Mesenchymal stem cell of Wharton's jelly (primary cell): Measurements from ENCODE around the gene SLAMF6.

GRCh38 chr1:160432217-160432984 is 32.0 kb downstream of the VANGL2 start:
- CAGE, long polyA plus RNA = no peak

GRCh38 chr1:160444037-160444409 is 43.7 kb downstream of the VANGL2 start:
- CAGE, long polyA plus RNA = no peak

DNA sequence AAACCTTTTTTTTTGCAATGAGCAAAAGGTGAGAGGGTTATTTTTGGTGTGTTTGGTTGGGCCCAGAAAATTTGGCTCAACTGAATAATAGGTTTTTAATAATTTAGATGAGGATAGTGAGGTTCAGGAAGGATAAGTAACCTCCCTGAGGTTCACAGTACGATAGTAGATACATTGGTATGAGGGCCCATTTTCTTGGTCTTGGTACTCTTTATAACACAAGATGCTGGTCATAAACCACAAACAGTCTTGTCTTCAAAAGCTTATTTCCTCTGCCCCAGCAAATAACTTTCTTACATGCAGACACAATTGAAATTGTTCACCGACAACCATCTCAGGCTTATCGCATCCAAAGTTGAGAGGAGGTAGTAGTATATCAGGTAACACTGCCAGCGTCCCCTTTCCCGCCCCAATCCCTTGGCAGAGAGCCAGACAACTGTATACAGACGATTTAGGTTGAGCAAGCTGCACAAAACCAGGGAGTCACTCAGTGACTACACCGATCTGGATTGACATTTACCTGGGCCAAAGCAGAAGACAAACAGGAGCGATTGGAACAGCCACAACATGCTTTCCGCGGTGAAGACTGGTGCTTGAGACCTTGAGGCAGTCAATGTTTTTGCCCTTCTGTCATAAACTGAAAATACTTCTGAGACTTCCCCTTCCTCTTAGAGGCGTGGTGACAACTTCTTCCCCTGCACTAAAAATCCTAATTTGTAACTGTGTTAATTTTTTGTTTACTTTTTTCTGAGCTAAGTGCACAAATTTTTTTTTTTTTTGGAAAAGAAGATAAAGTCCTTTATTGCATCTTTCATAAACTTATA is at the start of gene SLAMF6:
TSS of gene SLAMF6 (minus strand) at position 632 of the 824 bp plus-strand sequence.
- CAGE, long polyA plus RNA = no peak

- CAGE, long polyA plus RNA = no peak
Observed at GRCh38 chr1:160628778-160629110, 18.1 kb downstream of the SLAMF1 start.

GRCh38 chr1:160664364-160665071 is 17.7 kb upstream of the SLAMF1 start:
- CAGE, long polyA plus RNA = no peak

GRCh38 chr1:160708159-160708470 is 3.5 kb downstream of the CD48 start:
- CAGE, long polyA plus RNA = no peak

- CAGE, long polyA plus RNA = no peak
Observed at GRCh38 chr1:160752815-160753276, 13.8 kb downstream of the SLAMF7 start.

GRCh38 chr1:160781415-160781713 is 14.6 kb upstream of the LY9 start:
- CAGE, long polyA plus RNA = no peak

DNA sequence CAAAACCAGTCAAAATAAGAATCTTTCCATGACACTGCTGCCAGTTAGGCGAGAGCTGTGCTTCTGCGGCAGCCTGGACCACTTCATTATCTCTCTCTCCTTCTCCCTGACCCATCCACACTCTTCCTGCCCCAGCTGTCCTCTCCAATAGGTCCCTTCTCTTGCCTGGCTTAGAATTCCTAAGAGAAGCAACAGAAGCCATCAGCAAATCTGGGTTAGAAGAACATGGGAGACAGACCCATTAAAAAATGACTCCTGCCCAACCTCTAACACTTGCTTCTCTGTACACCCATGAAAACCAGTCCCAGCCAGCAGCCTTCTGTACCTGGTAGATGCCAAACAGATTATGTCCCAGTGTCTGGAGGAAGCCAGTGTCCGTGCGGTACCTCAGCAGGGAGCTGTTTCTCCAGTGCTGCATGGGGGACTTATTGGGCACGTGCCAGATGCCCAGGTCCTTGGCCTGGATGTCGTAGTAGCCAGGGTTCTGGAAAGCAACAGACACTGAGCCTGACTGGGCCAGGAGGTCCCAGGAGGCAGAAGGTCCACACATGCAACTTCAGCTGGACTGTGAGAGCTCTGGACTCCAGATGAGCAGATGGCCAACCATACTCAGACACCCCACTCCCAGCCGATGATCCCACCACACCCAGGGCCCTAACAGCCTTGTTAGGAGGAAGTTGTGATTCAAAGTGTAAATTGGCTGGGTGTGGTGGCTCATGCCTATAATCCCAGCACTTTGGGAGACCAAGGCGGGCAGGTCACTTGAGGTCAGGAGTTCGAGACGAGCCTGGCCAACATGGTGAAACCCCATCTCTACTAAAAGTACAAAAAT is 3.9 kb downstream of the ITLN1 start:
- CAGE, long polyA plus RNA = no peak

- CAGE, long polyA plus RNA = no peak
Observed at GRCh38 chr1:160894676-160895027, 9.7 kb upstream of the ITLN1 start.

DNA sequence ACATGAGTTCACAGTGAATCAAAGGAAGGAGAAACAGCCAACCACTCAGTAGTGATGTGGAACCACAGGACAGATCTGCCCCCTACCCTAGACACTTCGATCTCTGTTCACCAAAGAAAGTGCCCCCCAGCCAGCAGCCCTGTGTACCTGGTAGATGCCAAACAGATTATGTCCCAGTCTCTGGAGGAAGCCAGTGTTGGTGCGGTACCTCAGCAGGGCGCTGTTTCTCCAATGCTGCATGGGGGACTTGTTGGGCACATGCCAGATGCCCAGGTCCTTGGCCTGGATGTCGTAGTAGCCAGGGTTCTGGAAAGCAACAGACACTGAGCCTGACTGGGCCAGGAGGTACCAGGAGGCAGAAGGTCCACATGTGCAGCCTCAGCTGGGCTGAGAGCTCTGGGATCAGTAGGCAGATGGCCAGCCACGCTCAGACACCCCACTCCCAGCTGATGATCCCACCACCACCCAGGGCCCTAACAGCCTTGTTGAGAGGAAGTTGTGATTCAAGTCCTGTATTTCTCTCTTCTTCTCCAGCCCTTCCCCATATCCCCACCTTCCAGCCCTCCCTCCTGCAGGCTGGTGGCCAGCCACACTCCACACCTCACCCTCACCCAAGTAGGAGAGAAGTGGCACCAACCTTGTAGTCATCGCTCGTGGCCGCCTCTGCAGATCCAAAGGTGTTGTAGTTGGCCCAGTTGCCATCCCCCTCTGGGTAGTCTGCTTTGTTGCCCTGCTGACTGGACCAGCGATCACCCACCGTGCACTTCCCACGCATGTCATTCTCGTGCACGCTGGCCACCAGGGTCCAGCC is 4.0 kb downstream of the ITLN2 start:
- CAGE, long polyA plus RNA = no peak

GRCh38 chr1:160996896-160997926 is 23.7 kb downstream of the F11R start:
- CAGE, long polyA plus RNA = no peak

DNA sequence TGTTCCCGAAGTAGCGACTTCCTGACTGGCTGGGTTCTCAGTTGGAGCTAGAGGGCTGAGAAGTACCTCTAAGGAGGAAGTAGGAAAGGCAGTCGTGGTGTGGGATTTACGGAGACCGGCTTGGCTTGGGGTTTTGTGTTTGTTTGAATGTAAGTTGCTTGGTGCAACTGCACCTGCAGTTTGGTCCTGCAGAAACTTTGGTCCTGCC is 372 bp upstream of the F11R start:
- CAGE, long polyA plus RNA = no peak

- CAGE, long polyA plus RNA = no peak
Observed at GRCh38 chr1:161133401-161133841, 954 bp upstream of the DEDD start.

- CAGE, long polyA plus RNA = no peak
Observed at GRCh38 chr1:161153302-161153630, 512 bp upstream of the UFC1 start.

DNA sequence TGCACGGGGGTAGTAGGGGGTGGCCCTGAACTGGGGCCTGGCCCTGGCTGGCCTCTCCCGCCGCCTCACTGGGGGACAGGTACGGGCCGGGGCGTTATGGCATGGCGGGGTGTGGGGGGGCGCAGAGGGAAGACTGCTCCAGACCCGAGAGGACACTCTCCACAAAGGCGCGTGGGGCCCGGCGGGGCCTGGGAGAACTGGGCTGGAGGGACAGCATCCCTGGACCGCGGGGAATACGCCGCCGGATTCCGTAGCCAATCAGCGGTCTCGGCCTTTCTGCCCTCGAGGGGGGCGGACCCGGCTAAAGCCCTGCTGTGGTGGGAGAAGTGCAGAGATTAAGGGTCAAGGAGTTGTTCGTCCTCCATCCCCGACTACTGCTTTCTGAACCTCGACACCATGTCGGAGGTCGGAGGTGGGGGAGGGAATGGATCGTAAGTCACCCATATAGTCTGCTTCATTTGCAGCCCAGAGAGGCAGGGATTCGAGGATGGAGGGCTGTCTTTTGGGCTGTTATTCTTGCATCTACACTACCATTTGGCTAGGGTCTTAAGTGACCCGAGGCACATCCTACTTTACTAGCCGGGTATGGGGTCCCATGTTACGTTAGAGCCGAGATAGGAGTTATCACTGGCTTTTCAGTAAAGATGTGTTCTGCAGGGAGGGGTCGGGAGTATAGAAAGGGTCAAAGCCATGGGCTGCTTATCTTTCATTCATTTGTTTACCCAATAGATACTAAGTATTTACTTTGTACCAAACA is 478 bp downstream of the USP21 start:
- CAGE, long polyA plus RNA = no peak

DNA sequence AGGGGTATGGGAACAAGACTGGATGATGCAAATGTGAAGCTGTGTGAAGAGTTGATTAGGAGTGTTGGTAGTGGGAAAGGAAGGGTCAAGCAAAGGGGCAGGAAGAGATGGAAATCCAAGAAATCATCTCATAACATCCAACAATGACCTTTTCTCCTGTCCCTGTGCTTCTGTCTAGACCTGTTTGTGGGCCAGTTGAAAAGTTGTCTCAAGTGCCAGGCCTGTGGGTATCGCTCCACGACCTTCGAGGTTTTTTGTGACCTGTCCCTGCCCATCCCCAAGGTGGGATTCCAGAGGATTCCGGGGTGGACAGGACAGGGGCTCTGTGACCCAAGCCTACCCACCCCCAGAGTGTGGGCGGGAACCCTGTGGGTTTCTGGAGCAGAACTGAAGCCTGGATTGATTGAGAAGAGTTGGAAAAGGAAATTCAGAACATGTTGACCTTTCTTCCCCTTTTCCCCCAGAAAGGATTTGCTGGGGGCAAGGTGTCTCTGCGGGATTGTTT is 2.5 kb upstream of the PPOX start:
- CAGE, long polyA plus RNA = no peak

DNA sequence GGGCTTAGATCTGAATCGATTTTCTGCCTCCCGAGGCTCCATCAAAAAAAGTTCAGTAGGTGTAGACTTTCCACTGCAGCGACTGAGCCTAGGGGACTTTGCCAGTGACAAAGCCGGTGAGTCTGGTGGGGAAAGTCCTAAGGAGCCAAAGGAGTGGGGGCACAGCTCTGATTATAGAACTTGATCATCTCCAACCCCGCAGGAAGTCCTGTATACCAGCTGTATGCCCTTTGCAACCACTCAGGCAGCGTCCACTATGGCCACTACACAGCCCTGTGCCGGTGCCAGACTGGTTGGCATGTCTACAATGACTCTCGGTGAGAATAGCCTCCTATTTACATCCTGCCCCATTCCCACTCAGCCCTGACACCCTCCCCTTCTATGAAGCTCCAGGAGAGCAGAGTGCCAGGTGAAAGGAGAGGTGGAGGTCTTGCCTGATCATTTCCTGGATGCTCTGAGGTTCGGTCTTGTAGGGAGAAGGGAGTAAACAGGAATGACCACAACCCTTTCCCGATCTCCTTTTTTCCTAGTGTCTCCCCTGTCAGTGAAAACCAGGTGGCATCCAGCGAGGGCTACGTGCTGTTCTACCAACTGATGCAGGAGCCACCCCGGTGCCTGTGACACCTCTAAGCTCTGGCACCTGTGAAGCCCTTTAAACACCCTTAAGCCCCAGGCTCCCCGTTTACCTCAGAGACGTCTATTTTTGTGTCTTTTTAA is 1.2 kb upstream of the PPOX start:
- CAGE, long polyA plus RNA = no peak

- CAGE, long polyA plus RNA = no peak
Observed at GRCh38 chr1:161175633-161176148, 1.6 kb downstream of the B4GALT3 start.

- CAGE, long polyA plus RNA = no peak
Observed at GRCh38 chr1:161193942-161194401, 4.9 kb downstream of the ADAMTS4 start.